Mammary microvascular endothelial cell (primary cell): Measurements from ENCODE around the genes HBA2, MCRIP2 and WDR90.

DNA sequence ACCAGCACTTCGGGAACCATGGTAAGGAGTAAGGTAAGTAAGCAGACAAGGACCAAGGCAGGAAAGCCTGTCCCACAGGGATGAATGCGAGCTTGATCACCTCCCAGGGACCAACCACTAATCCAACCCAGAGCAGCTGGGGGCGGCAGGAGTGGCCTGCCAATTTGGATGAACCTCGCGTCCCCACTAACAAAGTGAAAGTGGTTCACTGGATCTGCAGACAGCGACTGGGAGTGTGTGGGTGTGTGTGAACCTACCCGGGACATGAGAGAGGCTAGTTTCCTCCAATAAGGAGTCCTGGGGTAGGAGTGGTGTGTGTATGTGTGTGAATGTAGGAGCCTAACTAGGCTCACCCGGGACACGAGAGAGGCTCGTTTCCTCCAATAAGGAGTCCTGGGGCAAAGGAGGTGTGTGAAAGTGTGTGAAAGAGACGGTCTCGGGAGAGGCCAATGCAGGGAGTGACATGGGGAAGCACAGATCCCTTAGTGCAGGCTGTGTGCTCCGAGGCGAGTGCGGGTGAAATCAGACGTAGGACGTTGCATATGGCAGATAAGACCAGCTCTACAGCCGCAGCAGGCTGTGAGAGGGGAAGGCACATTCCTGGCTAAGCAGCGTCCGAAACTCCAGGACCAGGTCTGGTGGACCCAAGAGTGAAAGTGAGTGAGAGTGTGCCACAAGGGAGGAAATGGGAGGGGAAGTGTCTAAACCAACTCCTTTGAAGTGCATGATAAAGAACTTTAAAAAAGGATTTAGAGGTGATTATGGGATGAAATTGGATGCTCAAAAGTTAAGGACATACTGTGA is 11.5 kb downstream of the POLR3K start:
- RAMPAGE, long total RNA = no peak

GRCh38 chr16:71368-72347 is 773 bp downstream of the RHBDF1 start:
- RAMPAGE, long total RNA = no peak

- RAMPAGE, long total RNA = no peak
Measured at GRCh38 chr16:84597-85427, 6.8 kb downstream of the MPG start.

GRCh38 chr16:172630-173045 is at the start of gene HBA2:
HBA2 (plus strand) TSS chr16:172876.
- RAMPAGE, long total RNA = no peak

DNA sequence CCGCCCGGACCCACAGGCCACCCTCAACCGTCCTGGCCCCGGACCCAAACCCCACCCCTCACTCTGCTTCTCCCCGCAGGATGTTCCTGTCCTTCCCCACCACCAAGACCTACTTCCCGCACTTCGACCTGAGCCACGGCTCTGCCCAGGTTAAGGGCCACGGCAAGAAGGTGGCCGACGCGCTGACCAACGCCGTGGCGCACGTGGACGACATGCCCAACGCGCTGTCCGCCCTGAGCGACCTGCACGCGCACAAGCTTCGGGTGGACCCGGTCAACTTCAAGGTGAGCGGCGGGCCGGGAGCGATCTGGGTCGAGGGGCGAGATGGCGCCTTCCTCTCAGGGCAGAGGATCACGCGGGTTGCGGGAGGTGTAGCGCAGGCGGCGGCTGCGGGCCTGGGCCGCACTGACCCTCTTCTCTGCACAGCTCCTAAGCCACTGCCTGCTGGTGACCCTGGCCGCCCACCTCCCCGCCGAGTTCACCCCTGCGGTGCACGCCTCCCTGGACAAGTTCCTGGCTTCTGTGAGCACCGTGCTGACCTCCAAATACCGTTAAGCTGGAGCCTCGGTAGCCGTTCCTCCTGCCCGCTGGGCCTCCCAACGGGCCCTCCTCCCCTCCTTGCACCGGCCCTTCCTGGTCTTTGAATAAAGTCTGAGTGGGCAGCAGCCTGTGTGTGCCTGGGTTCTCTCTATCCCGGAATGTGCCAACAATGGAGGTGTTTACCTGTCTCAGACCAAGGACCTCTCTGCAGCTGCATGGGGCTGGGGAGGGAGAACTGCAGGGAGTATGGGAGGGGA is 568 bp downstream of the HBA2 start:
- RAMPAGE, long total RNA = no peak

- RAMPAGE, long total RNA = no peak
Measured at GRCh38 chr16:188757-189542, 8.7 kb downstream of the HBQ1 start.

DNA sequence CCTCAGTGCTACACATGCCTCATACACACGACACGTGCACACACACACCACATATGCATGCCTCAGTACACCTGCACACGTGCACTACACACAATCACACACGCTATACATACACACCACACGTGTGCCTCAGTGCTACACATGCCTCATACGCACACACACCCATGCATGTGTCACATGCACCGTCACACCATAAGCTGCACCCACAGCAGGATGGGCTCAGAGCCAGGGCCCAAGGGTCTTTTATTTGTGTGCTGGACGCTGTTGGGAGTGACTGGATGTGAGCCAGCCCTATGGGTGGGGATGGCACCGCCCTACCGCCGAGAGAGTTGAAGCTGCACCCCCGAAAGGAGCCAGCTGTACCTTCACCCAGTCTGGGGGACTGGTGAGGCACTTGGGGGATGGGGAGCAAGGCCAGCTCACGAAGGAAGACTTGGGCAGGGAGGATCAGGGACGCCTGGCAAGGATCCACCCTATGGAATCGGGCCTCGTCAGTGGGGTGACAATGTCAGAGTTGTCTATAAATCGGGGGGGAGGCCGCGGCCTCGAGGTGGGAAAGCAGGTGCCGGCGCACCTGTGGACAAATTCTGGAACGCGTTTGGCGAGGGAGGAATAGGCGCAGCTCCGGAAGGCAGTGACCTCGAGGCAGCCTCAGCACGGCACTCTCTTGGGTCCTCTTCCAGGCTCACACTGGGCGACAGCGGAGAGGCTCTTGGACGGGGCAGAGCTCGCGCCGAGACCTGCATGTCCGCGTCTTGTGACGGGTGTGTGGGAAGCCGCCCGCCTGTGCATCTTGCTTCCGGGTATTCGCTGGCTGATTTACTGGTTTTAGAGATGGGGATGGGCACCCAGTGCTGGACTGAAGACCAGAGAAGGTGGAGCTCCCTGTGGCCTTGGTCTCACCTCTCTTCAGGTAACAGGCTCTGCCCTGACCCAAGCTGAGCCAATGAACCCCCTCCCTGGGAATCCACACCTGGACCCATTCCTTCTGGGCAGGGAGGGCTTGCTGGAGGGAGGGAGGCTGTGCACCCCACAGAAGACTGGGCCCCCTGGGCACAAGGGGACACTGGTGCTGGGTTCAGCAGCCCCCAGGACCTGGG is 7.3 kb downstream of the RGS11 start:
- RAMPAGE, long total RNA = no peak

DNA sequence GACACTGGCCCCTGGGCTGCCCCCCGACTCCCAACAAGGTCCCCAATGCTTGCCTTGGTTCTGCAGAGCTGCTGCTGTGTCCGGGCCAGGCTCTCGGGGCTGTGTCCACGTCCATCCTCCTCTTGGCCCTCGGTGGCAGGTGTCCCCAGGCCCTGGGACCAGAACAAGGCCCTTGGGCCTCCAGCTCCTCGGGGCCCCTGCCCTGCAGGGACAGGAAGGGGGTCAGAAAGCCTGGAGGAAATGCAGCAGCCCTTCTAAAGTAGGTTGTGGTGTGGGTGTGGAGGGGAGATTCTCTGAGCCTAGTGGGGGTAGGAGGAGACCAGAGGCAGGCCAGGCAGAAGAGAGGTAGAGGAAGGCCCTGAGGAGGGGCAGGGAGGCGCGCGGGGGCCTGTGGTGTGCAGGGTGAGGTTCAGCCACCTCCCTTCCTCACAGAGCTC is 2.5 kb upstream of the AXIN1 start:
- RAMPAGE, long total RNA = no peak

- RAMPAGE, long total RNA = no peak
Measured at GRCh38 chr16:376107-377067, 5.4 kb downstream of the PGAP6 start.

GRCh38 chr16:477325-477848 is 50.1 kb upstream of the CAPN15 start:
- RAMPAGE, long total RNA = no peak

GRCh38 chr16:509058-509657 is 18.4 kb upstream of the CAPN15 start:
- RAMPAGE, long total RNA = no peak

DNA sequence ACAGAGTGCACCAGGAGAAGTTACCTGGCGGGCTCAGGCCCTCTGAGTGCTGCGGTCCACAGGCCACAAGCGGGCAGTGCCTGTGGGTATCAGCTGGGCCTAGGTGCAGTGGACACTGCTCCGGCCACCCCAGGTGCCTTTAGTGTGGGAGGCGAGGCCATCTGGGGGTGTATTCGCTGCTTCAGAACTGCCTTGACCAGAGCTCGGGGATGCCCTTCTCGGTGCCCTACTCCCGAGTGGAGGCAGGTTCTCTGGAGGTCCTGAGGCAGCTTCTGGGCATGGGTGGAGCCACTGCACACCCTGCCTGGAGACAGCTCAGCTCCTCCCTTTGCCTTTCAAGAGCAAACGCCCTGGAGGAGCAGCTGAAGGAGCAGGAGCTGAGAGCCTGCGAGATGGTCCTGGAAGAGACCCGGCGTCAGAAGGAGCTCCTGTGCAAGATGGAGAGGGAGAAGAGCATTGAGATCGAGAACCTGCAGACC is 17.2 kb upstream of the CAPN15 start:
- RAMPAGE, long total RNA = no peak

DNA sequence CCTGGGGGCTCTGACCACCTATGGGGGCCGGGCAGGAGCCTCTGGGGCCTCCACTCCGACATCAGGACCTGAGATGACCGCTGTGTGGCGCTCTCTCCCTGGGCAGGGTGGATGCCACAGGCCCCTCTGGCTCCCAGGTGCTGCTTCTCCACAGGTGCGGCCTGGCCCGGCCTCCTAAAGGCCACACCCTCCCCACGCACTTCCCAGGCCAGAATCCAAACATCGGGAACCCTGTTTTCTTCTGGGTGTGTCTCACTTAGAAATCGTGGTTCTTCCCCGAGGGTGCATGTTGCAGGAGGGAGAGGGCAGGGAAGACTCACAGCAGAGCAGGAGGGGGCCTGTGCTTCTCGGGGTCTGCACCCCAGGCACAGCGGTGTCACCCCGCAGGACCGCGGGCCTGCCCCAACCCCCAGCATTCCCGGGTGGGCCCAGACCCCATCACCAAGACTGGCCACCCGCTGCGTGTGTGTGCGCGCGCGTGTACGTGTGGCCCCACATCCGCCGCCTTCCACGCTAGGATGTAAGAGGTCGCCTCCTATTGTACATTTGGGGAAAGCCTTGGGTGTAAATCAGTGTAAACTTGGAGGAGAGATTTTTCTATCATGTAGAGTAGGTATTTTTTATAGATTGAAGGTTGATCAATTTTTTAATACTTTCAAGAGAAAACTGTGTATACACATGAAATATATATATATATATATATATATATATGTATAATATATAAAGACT is 5.8 kb upstream of the CAPN15 start:
- RAMPAGE, long total RNA = no peak

DNA sequence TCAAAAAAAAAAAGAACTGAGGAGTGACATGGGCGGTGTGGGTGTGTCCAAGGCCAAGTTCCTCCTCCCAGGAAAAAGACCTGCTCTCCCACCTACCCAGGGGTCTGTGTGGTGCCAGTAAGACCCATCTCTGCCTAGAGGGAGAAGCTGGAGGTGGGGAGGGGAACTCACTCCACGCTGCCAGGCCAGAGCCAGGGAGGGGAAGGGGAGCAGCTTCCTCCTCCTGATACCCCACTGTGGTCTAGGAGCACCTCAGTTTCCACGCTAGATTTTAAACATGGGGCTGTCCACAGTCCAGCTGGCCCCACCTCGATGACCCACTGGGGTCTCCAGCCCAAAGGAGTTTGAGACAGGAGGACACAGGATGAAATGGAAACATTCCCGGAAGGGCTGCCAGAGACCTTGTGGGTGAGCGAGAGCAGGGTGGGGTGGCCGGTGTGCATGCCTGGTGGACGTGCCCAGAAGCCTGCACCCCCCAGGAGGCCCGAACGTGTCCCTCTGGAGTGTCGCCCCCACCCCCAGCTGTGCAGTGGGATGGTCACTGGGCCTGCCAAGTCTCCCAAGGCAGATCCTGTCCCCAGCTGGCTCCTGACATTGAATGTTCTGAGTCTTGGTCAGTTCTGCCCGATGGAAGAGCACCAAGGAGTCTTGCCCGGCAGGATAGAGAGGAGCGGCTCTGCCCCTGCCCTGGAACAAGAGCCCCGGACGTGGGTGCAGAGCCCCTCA is 3.4 kb upstream of the CAPN15 start:
- RAMPAGE, long total RNA = no peak

GRCh38 chr16:525368-526082 is 2.0 kb upstream of the CAPN15 start:
- RAMPAGE, long total RNA = no peak

DNA sequence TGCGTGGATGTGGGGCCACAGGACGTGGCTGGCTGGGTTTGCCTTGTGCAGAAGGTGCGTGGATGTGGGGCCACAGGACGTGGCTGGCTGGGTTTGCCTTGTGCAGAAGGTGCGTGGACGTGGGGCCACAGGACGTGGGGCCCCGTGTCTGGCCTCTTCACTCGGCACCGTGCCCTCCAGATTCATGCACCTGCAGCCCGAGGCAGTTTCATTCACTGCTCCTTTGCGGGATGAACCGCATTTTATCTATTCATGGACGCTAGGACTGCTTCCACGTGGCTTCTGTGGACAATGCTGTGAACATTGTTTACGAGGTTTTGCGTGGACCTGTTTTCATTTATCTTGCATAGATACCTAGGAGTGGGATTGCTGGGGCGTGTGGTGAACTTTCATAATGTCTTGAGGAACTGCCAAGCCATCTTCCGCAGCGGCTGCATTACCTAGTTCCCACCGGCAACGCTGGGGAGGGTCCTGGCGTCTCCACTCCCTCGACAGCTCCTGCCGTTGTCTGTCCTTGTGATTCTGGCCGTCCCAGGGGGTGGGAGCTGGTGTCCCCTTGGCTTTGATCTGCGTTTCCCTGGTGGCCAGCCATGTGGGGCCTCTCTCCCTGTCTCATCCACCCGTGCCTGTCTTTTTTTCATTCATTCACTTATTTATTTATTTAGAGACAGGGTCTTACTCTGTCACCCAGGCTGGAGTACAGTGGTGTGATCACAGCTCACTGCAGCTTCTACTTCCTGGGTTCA is 14.6 kb downstream of the CAPN15 start:
- RAMPAGE, long total RNA = no peak

- RAMPAGE, long total RNA = no peak
Measured at GRCh38 chr16:641363-642529, at the start of gene MCRIP2. MCRIP2 (plus strand) TSS chr16:641828.

GRCh38 chr16:649100-649506 is at the start of gene WDR90:
WDR90 (plus strand) TSS chr16:649365.
- RAMPAGE, long total RNA = no peak

DNA sequence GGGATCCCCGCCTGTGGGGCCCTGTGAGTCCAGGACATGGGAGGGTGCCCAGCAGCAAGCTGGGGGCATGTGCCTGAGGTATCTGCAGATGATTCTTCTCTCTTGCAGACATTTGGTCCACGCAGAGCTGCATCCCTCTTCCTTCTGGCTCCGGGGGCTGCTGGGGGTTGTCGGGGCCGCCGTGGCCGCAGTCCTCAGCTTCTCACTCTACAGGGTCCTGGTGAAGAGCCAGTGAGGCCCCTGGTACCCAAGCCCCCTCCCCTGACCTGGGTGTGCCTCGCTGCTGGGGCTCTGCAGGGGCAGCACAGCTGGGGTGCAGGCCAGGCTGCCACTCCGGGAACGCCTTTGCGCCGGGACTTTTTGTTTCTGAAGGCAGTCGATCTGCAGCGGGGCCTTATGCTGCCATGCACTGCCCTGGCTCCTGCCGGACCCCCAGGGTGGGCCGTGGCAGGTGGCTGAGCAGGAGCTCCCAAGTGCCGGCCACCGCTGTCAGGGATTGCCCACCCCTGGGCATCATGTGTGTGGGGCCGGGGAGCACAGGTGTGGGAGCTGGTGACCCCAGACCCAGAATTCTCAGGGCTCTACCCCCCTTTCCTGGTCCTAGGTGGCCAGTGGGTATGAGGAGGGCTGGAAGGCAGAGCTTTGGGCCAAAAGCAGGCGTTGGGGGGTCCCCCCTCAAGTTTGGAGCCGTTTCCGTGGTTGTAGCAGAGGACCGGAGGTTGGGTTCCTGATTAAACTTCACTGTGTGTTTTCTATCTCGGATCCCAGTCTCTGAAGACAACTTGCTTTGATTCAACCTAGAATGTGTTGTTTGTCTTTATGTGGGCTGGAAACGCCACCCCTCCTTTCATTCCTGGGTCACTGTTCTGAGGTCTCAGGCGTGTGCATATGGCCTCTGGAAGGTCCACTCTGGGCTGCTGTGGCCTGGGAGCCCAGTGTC is 1.8 kb upstream of the RHBDL1 start:
- RAMPAGE, long total RNA = no peak

DNA sequence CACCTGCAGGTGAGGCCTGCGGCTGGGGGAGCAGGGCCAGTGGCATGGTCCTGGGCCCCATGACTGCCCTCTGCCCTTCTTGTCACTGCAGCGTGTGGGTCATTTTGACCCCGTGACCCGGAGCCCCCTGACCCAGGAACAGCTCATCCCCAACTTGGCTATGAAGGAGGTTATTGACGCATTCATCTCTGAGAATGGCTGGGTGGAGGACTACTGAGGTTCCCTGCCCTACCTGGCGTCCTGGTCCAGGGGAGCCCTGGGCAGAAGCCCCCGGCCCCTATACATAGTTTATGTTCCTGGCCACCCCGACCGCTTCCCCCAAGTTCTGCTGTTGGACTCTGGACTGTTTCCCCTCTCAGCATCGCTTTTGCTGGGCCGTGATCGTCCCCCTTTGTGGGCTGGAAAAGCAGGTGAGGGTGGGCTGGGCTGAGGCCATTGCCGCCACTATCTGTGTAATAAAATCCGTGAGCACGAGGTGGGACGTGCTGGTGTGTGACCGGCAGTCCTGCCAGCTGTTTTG is 1.8 kb downstream of the JMJD8 start:
- RAMPAGE, long total RNA = no peak